ENCODE measurements around the genes SEZ6L2, ASPHD1, DOC2A, TLCD3B, TBC1D10B and ZNF771.

DNA sequence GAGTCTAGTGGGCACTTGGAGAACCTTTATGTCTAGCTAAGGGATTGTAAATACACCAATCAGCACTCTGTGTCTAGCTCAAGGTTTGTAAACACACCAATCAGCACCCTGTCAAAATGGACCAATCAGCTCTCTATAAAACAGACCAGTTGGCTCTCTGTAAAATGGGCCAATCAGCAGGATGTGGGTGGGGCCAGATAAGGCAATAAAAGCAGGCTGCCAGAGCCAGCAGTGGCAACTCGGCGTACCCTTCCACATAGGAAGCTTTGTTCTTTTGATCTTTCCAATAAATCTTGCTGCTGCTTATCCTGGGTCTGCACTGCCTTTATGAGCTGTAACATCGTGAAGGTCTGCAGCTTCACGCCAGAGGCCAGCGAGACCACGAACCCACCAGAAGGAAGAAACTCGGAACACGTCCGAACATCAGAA is 3.0 kb upstream of the C16orf54 start:
- PRO-cap, result no peak

DNA sequence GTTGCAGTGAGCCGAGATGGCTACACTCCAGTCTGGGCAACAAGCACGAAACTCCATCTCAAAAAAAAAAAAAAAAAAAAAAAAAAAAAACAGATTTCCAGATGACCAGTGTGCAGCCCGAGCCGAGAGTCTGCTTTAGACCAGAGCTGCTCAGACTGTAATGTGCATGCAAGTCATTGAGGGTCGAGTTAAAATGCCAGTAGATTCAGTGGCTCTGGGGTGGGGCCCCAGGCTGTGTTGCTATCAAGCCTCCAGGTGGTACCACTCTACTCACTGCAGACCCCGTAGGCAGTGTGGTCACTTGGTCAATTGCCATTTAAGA is 3.9 kb downstream of the MVP start:
- PRO-cap, result no peak

GRCh38 chr16:29824474-29825006 is 4.3 kb downstream of the MVP start:
- PRO-cap, result no peak

DNA sequence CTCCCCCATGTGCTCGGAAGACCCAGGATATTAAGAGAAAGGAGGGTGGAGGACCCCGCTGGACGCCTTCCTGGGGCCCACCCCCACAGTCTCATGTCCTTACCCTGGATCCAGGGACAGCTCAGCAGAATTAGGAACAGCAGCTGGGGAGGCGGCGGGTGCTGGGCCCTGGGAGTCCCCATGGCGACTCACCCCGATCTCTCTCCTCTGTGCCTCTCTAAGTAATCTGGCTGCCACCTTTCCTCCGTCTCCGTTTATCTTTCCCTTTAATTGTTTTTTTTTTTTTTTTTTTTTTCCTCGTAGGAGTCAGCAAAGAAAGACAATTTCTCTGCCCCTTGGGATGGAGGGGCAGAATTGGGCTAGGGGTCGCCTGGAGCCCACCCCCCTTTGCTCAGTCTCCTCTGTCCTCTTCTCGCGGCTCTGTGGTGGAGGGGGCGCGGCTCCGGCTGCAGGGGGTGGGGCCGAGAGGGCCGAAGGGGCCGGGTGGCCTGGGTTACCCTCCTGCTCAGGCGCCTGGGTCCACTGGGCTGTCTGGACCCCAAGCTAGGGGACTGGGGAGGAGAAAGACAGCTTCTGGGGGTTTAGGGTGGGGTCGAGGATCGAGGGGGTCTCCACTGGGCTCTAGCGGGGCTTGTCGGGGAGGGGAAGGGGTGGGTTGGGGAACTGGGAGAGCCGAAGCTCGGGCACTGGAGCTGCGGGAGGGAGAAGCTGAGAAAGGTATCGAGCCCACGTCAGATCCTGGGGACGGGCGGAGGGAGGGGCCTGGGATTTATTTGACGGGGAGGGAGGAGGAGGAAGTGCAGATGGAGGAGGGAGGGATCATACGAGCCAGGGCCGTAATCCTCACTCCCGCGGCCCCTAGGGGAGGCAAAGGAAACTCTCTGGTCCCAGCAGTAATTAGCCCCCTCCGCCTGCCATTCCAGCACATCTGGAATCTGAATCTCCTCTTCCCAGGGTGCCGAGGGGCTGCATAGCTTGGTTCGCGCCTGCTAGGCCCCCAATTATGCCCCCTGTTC is at the start of gene SEZ6L2:
Gene SEZ6L2, minus strand, starts transcription at position 713 of the 1,016 bp plus-strand sequence.
- PRO-cap, result unidirectional peak, plus-strand start at position 802 of the sequence

DNA sequence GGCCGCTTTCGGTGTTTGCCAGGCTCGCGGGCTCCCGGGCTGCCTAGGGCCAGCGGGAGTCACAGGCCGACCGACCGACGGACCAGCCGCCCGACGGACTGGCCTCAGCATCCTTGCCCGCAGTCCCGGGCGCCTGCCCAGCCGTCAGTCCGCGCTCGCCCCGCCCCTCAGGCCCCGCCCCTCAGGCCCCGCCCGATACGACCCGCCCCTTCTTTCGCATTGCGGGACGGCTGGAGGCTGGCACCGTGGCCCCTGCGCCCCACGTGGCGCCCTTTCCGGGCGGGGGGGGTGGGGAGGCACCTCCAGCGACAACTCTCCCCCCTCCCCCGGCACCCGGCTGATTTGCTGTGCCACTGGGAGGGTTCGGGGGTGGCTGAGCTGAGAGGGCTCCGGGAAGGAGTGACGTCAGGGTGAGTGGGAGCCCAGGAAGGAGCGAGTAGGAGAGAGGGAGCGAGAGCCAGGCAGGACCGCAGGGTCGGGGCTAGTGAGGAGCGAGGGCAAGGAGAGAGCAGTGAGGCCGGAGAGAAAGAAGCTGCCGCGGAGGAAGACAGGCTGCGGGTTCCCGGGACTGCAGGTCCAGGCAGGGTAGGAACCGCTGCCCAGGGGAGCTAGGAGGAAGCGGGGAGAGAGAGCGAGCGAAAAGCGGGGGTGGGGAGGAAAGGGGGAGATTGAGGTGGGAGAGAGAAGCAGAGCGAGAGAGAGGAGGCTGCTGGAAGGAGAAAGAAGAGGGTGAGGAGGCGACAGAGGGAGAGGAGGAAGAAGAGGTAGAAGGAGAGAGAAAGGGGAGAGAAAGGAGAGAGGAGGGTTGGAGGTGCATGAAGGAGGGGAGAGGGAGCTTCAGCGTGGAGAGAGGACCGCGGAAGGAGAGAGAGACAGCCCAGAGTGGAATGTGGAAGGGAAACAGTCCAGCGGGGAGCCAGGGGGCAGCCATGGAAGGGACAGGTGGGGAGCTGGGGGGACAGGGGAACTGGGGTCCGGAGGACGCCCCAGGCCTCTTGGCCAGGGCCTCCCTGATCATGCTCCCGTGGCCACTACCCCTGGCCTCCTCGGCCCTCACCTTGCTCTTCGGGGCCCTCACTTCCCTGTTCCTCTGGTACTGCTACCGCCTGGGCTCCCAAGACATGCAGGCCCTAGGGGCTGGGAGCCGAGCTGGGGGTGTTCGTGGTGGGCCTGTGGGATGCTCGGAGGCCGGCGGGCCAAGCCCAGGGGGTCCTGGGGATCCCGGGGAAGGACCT is at the start of gene ASPHD1:
Gene ASPHD1, plus strand, starts transcription at position 332 of the 1,235 bp plus-strand sequence.
- PRO-cap, result no peak

DNA sequence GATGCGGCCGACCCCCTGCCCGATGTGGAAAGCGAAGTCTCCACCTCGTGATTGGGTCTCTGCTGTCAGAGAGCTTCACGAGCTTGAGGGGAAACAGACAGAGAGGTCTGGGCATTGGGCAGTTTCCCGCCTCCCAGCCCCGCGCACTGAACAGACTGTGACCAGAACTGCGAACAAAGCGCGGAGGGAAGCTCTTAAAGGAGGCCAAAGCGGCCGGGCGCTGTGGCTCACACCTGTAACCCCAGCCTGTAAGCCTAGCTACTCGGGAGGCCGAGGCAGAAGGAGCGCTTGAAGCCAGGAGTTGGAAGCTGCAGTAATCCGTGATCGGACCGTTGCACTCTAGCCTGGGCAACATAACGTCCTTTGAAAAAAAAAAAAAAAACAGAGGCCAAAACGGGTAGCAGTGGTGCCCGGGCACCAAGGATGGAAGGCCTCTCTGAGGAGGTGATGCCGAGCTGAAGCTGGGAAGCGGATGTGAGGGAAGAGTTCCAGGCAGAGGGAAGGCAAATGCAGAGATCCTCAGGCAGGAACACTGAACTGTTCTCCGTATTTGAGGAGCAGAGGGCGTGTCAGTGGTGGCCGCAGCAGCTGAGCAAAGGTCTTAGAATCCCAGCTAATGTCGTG is 479 bp upstream of the KCTD13 start:
- PRO-cap, result no peak

DNA sequence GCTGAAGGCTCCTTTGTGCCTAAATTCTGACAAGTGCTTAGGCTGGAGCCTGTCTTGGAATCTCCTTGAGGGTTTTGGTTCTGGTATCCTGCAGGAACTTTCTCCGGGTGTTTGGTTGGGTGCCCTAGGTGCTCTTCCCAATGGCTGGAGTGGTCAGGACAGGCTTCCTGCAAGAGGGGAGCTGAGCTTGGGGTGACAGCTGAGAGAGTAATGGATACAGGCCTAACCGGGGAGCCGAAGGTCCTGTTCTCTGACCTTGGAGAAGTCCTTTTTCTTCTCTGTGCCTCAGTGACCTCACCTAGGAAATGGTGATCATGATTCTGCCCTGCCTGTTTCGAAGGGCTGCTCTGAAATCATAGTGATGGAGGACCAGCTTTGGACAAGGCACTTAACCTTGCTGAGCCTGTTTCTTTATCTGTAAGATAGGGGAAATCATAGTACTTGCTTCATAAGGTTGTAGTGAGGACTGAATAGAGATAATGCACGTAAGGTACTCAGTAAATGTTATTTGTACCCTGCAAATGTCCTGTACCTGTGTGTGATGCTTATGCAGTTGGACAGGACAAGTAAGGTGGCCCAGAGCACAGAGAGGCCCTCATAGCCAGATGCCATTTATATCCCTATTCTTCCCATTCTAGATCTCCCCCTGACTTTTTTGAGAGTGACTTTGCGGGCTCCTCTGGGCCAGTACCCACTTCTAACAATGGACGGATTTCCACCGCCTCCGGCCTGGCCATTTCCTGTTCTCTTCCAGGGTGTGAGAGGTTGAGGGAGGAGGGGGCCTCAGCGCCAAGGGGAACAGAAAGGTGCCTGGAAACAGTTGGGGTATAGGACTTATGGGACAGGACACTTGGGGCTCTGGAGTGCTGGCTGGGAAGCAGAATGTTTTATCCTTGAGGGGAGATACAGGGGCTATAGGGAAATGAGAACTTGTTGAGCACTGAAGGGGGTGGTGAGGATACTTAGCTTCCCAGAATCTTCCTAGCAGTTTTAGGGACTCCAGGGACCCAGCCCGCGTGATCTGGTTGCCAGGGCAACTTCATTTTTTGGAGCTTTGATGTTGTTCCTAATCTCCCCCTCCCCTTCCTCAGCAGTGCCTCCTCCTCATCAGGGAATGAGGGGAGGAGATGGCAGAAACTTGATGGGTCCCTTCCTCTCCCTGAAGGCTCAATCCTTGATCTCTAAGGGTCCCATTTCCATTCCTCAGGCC is 3.3 kb downstream of the TAOK2 start:
- PRO-cap, result no peak

GRCh38 chr16:29986206-29987025 is 9.0 kb downstream of the HIRIP3 start:
- PRO-cap, result no peak

- PRO-cap, result no peak
These were observed 6.2 kb downstream of the DOC2A start for GRCh38 chr16:30004657-30005080.

- PRO-cap, result no peak
These were observed 3.8 kb downstream of the DOC2A start for GRCh38 chr16:30006984-30007472.

DNA sequence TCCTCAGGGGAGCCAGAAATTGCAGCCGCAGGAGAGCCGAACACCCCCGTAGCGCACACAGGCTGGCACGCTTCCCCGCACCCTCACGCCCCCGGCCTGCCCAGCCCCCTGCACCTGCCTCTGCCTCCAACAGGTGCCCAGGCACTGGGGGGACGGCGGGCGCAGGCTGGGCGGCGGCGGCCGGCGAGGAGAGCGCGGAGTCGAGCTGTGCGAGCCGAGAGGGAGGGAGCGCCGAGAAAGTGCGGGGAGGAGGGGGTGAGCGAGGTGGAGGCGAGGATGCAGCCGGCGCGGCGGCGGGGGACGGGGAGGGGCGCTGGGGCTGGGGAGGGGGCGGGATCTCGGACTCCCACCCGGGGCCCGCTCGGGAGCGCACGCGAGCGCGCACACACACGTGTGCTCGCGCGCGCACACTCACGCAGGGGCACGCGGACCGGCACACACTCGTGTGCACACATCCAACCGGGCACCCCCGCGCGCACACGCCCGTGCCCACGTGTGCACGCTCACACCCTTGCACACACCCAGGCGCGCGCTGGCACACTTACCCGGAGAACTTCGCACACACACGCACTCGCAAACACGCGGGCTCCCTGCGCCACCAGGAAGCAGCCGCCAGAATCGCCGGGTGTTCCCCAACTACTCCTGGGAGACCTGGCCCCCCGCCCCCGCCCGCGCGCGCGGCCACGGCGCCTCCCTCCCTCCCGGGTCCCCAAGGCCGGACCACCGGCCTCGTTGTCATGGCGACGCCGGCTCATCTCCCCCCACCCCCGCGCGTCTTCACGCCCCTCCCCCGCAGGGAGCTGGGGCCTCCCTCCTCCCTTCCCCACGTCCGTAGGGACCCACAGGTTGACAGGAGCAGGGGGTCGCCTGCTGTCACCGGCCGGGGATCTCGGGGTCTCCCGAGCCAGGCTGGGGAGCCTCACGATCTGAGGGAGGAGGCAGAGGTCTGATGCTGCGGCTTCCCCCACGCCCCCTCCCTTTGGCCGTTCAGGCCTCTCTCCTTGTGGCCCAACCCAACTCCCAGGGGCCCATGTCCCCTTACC is at the start of gene DOC2A:
Gene DOC2A, minus strand, starts transcription at position 243 of the 1,043 bp plus-strand sequence.
- PRO-cap, result no peak

GRCh38 chr16:30030352-30031460 is at the start of gene TLCD3B:
TLCD3B (minus strand) TSS chr16:30031271.
- PRO-cap, result no peak

DNA sequence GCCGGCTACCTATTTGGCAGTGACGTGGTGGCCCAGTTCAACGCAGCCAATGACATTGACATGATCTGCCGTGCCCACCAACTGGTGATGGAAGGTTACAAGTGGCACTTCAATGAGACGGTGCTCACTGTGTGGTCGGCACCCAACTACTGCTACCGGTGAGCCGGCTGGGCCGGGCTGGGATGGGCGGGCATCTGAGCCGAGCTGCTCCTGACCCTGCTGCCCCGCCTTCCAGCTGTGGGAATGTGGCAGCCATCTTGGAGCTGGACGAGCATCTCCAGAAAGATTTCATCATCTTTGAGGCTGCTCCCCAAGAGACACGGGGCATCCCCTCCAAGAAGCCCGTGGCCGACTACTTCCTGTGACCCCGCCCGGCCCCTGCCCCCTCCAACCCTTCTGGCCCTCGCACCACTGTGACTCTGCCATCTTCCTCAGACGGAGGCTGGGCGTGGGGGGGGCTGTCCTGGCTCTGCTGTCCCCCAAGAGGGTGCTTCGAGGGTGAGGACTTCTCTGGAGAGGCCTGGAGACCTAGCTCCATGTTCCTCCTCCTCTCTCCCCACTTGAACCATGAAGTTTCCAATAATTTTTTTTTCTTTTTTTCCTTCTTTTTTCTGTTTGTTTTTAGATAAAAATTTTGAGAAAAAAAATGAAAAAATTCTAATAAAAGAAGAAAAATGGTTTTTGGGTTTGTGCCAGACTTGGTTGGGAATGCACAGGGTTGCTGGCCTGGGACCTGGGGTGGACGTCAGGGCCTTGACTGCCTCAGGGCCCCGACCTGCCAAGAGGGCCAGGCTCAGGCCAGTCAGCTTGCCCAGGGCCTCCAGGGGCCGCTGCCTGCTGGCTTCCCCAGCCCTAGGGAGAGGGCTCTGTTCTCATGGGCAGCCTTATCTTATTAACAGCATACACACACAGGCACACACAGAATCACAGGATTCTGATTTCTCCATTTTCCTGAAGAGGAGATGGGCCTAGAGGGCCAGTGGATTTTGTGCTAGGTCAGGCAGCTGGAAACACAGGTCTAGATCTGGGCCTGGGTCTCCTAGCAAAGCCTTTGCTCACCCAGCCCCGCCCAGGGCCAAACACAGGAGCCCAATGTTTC is 6.7 kb downstream of the TBX6 start:
- PRO-cap, result no peak

GRCh38 chr16:30335626-30336595 is 19.2 kb downstream of the CD2BP2 start:
- PRO-cap, result no peak

DNA sequence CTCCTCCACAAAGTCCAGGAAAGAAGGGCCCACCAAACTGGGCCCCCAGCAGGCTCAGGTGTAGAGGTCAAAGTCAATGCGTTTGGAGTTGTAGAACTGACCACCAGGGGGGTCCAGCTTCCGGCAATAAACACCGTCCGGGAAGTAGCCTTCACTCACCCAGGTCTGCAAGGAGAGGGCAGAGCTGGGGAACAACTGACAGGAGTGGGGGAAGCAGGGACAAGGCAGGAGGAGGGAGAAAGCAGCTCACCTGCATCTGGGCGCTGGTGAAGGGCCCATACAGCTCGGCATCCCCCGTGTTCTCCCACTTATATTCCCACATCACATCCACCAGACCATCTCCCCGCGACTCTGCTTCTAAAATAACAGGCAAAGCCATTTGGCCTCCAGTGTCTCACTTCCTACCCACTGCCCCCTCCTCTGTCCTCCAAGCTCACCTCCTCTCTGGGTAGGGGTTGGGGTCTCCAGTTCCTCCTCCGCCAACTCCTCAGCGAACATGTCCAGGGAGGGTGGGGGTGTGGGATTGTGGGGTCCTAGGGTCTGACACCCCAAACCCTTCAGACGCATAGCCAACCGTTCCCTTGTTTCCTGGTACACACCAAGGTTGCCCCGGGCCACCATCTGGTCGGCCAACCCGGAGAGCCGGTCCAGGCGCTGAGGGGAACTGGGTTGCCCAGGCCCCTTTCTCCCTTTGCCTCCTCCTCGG is 2.0 kb downstream of the CD2BP2 start:
- PRO-cap, result no peak

DNA sequence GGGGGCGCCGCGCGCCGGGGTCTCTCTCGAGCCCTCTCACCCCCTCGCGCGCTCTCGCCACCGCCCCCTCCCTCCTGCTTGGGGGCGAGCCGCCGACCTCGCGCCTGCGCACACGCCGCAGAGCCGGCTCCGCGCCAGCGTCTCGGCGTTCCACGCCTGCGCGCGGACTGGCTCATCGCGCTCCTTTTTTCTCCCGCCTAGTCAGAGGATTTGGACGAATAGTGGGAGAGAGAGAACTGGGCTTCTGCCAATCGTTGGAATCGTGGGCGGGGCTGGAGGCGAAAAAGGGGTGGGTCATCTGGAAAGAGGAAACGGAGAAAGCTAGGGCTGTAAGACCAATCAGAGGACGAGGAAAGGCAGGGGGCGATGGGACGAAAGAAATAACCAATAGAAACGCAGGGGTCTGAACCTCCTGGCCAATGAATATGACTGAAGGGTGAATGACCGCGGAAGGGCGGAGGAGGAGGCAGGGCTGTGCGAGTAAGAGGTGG is at the start of gene TBC1D10B:
Gene TBC1D10B, minus strand, starts transcription at position 144 of the 491 bp plus-strand sequence.
- PRO-cap, result bidirectional peak, plus-strand start at position 338 of the sequence, minus-strand start at position 144 of the sequence

DNA sequence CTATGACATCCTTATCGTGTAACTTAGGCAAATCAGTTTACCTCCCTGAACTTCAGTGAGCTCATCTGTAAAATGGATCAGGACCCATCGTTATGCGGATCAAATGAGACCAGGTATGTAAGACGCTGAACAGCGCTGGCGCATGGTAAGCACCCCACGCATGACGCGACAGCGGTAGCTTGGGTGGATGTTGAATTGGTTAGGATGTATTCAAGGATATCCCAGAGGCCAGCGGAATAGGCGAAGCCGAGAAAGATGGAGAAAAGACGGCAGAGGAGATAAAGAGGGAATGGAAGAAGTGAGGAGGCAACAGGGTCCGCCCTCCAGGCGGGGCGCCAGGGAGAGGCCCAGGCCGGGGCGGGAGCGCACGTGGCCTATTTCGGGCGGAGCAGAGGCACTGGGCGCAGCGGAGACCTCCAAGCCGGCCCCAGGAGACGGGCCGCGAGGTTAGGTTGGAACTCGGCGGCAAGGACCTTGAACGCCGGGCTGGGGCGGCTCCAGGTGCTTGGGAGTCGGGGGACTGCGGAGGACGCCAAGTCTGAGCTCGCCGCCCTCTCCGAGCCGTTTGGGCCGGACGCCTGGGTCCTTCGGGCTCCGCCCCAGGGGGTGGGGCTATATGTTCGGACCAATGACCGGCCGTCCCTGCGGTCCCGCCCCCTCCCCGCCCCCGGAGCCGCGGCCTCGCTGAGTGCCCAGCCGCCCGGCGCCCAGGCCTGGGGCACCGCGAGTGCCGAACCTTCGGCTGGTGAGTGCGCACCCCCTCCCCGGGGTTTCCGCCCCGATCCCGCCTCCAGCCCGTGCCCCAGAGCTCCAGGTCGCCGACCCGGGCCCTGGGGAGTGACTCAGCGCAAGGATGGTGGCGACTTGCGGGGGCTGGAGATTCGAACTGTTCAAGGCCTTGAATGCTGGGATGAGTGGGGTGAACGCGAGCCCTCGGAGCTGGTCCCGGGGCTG is at the start of gene ZNF771:
Gene ZNF771, plus strand, starts transcription at position 687 of the 954 bp plus-strand sequence.
- PRO-cap, result bidirectional peak, plus-strand start at position 378 of the sequence, minus-strand start at position 167 of the sequence; bidirectional peak, plus-strand start at position 726 of the sequence, minus-strand start at position 567 of the sequence

GRCh38 chr16:30417389-30418511 is 10.3 kb downstream of the ZNF771 start:
- PRO-cap, result bidirectional peak, plus-strand start at chr16:30417927, minus-strand start at chr16:30417814; bidirectional peak, plus-strand start at chr16:30418236, minus-strand start at chr16:30418150

DNA sequence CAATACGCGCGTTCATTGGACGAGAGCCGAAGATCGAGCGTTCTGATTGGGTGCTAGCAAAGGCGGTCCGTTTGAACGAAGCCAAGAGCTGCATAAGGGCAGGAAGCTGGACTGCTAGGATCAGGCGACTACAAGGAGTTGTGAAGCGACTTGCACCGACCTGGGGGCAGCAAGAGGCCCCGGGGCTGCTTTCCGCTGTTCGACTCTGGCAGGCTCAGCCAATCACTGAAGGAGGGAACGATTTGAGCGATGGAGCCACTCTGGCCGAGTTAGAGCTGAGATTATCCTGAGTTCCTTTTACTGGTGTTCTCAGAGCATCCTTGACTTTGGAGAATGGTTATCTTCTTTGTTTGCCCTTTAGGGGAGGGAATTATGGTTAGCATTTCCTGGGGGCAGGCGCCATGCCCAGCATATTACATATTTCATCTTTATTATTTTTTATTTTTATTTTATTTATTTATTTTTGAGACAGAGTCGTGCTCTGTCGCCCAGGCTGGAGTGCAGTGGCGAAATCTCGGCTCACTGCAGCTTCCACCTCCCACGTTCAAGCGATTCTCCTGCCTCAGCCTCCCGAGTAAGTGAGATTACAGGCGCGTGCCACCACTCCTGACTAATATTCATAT is 350 bp upstream of the ZNF689 start:
- PRO-cap, result no peak

GRCh38 chr16:30666183-30666807 is 8.1 kb downstream of the FBRS start:
- PRO-cap, result no peak

All from pulmonary lymph node (tissue), 1 donor.